Endometrial microvascular endothelial cells (primary cell): ENCODE data around the genes PDE3B and CYP2R1.

GRCh38 chr11:12069296-12069632 is 41.1 kb upstream of the MICAL2 start:
- RAMPAGE, long total RNA: no peak

GRCh38 chr11:12148910-12149630 is 38.7 kb downstream of the MICAL2 start:
- RAMPAGE, long total RNA: no peak

GRCh38 chr11:12200679-12201664 is 90.6 kb downstream of the MICAL2 start:
- RAMPAGE, long total RNA: no peak

DNA sequence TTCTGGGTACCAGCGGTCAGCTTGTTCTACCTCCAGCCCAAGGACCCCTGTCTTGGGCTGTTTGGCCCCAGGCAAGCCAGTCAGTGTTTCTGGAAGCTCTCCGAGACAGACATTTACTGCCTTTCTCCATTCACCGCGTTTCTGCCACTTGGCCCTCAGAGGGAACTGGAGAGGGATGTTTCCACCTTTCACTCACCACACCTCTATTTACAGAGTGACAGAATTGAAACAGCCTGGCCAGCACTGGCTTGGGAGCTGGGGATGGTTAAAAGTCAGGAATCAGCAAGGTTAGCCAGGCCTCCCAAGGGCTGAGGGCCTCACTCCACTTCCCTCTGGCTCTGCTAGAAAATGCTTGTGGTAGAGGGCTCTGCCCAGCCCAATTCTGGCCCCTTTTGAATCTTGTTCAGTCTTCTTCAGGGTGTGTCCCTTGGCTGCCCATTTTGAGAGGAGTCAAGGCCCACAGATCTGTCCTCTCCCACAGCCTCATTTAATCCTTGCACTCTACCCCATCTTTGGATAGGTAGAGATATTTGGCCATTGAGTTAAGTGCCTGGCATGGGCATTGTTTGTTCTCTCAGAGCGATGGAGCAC is 119.1 kb downstream of the MICAL2 start:
- RAMPAGE, long total RNA: no peak

DNA sequence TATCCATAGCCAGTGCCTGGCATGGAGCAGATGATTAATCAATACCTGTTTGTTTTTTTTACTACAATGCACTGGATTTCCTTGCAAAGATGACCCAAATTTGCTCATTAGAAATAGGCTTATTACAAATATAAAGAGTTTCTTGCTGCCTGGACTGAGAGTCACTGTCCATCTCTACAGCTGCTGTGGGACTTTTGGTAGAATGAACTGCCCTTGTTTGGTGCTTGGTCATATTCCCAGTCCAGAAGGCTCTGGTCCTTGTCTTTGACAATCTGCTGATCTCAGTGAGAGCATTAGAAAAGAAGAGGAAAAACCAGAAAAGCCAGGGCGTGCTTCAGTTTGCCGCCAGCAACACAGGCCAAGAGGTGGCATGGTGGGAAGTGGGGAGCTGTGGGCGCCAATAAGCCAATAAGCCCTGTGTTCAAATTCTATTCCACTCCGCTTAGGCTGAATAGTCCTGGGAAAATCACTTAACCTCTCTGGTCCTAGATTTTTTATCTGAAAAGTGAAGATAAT is 48.2 kb upstream of the PARVA start:
- RAMPAGE, long total RNA: no peak

- RAMPAGE, long total RNA: no peak
These were observed 36.1 kb downstream of the PARVA start for GRCh38 chr11:12413371-12413992.

DNA sequence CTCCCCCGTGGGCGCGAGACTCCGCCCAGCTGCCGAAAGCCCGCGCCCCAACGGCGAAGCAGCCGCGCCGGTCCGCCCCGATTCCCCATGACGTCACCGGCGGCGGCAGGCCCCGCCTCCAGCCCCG is 145 bp upstream of the TEAD1 start:
- RAMPAGE, long total RNA: no peak

DNA sequence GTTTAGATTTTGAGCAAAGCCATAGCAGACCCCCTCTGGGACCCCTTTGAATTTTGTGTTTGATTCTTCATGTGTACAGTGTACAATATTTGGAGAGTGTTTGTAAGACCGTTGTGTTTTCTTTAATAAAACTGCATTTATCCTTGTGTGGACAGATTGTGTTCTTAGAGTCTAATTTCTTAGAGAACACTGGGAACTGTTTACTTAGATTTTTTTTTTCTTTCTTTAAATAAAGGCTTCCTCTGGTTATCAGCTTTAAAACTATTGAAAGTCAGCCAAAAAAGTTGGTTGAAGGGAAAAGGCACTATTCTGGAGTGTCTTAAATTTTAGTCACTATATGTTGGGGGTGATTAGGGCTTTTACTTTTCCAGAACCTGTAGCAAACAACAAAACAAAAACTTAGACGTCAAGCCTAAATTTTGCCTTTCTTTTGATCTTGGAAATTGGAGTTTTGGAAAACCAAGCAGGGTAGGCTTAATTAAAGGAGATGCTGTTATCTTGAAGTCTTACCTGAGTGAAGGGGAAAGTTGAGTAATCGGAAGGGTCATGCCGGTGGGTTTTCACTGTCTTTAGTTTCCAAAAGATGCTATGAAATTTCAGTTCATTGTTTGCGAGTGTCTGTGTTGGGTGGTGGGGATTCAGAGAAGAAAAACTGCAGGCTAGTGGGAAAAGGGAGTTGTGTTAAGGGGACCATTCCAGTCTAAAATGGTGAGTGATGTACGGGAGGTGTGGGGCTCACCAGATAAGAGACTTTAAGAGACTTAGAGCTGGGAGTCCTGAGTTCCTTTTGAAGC is 27.0 kb downstream of the TEAD1 start:
- RAMPAGE, long total RNA: no peak

DNA sequence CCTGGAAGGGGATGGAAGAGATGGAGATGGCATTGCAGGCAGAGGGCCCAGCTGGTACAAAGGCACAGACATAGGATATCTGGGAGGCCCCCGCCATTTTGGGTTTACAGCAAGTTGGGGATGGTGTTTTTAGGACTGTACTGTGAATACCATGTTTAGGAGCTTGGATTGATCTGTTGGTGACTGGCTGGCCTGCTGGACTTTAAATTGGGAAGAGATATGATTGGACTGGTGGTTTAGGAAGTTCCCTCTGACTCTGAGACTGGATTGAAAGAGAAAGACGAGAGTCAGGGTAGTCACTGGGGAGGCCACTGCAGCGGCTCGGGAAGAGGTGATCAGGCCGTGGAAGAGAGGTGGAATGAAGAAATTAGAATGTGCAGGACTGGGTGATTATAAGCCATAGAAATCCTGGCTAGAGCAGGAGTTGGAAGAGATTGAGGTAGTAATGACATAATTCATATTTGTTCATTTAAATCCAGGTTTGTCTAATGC is 36.7 kb downstream of the TEAD1 start:
- RAMPAGE, long total RNA: no peak

DNA sequence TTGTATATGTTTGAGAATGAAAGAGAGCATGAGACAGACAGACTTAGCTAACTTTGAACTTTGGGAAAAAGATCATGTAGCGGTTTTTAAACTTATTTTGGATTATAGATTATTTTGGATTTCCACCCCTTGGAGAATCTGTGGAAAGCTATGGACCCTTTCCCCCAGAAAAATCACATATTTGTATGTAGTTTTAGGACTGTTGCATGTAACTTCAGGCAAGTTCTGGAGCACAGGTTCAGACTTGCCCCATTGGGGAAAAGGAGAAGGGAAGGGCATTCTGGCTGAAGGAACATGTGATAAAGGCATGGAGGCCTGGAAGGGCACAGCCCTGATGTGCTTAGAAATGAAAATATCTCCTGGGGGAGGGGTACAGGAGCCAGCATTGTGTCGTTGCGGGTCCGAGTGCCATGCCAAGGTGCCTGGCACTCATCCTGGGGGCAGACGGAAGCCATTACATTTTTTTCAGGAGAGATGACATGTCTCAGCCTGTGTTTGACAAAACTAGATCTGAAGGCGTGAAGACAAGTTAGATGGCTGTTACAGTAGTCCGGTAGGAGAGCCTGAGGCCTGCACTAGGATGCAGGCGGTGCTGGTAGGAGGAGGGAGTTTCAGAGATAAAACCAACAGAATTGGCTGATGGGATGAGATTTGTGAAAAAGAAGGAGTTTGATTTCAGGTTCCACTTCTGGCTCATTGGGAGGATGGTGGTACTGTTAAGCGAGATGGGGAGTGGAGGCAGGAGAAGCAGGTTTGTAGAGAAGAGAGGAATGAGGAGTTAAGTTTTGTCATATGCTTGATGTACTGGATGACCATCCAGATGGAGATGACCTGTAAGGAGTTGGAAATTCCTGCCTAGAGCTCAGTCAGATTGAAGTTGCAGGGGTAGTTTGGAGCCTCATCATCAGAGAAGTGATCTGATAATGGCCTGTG is 96.9 kb downstream of the TEAD1 start:
- RAMPAGE, long total RNA: no peak

- RAMPAGE, long total RNA: no peak
These were observed 97.9 kb downstream of the TEAD1 start for GRCh38 chr11:12772028-12772533.

GRCh38 chr11:12773351-12773875 is 99.2 kb downstream of the TEAD1 start:
- RAMPAGE, long total RNA: no peak

GRCh38 chr11:12806144-12806771 is 132.0 kb downstream of the TEAD1 start:
- RAMPAGE, long total RNA: no peak

- RAMPAGE, long total RNA: no peak
These were observed 628 bp upstream of the BTBD10 start for GRCh38 chr11:13463610-13464089.

- RAMPAGE, long total RNA: no peak
These were observed 1.1 kb downstream of the FAR1 start for GRCh38 chr11:13669665-13669908.

DNA sequence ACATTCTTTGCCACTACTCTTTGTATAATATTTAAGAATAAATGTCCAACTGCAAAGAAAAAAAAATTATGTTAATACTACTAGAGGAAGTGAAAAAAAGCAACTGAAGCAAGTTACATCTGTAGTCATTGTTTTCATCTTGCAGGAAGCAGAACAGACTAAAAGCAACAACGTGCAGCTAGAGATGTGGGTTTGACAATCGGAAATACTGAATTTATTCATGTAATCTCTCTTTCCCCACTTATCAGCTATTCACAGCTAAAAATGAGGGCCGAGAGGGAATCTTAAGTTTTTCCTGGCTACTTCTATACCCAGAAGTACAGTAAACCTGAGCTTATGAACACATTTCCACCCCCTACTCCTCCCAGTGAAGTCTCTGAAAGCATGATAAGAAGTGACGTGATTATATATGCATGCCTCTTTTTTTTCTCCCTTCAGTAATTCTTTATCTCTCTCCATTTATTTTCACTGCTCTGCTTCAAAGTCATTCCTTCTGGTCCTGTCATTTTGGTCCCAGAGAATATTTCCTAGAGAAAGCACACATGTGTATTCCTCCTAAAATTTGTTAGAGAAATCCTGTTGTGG is 116.5 kb downstream of the SPON1 start:
- RAMPAGE, long total RNA: no peak

GRCh38 chr11:14643479-14643914 is at the start of gene PDE3B:
TSS of gene PDE3B (plus strand) at chr11:14643804.
- RAMPAGE, long total RNA: no peak

GRCh38 chr11:14813385-14813633 is 78.7 kb downstream of the CYP2R1 start:
- RAMPAGE, long total RNA: no peak

- RAMPAGE, long total RNA: no peak
These were observed at the start of gene CYP2R1 for GRCh38 chr11:14891896-14892830. TSS of gene CYP2R1 (minus strand) at chr11:14892231.

DNA sequence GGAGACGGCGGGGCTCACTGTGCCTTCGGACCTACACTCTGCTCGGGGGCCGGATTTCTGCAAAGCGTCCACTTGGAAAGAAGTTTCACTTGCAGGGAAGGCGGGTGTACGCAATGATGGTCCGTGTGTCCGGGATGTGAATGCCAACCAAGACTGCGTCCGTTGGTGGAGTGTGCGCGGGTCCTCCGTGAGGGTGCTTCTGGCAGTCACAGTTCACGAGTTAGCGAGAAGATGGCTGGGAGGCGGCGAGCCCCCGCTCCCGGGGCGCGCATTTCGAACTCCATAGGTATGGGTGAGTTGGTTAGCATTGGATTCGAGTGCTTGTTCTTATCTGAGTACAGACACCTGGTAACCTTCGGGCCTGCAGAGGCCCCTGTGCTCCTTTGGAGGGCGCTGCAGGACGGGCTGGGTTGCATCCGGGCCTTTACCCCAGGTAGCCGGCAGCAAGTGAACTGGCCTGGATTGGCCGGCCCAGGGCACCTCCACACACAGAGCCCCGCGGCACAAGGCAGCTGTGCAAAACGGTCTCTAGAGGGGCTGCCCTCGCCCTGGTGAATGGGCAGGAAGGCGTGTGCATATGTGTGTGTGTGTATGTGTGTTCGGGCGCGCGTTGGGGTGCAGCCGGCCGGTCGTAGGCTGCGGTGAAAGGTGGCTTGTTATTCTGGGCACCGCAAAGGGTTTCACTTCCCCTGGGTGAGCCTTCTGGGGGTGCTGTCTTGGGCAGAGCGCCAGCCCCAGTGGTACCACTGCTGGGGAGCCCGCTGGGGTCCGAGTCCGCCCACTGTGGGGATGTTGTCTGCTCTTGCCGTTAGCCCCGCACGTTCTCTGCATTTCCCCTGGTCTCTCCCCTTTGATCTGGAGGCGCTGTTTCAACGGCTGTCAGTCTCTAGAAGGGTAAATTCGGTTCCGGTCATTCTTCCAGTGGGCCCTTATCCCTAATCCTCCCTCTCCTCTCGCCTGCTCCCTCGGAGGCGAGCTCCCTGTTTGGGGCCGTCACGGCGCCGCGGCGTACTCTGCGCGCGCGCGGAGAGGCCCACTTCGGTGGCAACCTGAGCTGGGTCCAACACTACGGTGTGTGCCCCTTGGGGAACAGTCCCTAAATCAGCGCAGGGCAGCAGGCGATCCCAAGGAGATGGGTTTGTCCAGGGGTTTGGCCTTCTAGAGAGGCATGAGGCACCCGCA is 13.5 kb upstream of the CYP2R1 start:
- RAMPAGE, long total RNA: no peak